ENCODE measurements around a stretch of chr15.

DNA sequence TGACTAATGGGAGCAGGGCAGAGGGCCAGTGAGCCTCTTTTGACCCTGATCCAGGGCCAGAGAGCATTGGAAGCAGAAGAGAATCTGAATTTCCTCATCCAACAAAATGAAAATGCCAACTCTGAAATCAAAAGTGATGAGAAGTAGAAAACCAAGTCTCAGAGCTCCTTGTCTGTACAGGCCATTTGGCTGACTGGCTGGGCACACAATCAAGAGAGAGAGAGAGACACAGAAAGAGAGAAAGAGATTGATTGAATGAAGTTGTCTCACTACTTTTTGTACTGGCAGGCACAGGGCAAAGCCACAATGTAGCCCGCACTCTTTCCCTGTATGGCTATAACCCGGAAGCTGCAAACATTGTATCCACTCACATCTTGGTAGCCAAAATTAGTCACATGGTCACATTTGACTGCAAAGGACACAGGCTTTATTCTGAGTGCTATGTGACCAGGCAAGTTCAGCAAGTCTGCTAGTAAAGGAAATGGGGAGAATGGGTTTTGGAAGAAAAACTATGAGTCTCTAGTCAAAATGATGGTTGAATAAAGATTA, 31.5 kb upstream of the GLCE start:
- PRO-cap, result no peak

DNA sequence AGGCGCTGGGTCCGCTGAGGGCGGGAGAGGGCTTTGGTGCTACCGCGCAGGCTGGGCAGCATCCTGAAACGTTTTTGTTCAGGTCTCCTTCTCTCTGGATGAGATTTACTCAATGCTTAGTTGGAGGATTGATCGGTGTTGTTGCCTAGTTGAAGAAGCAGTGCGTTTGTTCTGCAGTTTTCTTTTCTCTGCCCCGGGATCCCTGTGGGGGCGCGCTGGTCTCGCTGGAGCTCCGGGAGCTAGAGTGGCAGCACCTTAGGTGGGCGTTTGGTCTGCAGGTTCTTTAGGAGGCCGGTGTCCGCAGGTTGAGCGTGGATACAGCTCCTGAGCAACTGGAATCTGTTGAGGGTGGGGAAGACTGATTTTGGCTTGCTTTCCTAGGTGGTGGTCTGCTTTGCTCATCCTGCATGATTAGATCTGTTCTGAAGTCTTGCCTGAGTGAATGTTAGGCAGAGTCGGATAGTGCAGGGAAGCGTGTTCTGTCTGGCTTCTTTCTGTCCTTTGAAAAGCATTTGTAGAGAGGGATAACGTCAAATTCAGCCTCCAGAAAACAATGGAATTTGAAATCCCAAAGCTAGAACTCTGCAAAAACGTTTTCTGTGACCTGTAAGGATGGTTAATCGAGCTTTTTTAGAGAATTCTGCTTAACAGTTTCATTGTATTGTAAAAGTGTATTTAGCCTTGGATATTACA, 1.3 kb downstream of the GLCE start:
- PRO-cap, result no peak

DNA sequence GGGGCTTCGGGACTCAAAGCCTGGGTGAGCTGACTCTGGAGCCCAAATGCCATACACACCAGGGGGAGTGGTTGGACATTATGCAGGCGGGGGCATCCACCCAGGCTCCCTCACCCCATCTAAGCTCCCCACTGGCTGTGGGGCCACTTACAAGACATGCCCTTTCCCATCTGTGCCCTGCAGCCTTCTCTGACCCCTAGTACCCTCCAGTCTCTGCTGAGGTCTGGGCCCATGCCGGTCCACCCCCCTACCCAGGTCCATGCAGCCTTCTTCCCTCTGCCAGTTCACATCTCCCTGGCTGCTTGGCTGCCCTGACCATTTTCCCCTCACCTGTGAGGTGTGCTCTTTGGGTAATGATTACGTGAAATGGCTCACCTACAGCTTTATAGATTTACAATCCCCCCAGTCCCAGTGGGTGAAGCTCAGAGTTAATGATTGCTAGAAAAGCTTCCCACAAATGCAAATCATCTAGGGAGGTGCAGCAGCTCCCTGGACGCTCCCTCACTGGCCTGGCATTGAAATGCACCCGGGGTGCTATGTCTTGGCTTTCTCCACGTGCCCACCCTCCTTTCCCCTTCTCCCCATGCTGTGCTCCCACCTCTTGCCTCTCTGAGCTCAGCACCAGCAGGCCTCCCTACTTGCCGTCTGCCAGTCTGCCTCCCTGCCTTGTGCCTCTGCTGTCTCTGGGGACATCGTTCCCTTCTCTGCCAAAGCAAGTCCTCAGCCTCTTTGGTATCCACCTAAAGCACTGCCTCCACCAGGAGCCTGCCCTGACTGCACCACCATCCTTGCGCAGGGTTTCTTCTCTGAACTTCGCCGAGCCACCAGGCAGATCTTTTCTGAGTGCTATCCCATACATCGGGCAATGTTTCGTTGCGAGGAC, 18.7 kb downstream of the PAQR5 start:
- PRO-cap, result no peak

GRCh38 chr15:69536901-69537434, 84.3 kb downstream of the RPLP1 start:
- PRO-cap, result no peak

GRCh38 chr15:69574032-69574551, 121.5 kb downstream of the RPLP1 start:
- PRO-cap, result no peak

- PRO-cap, result no peak
Measured at GRCh38 chr15:70089666-70090161, 8.0 kb downstream of the TLE3 start.

DNA sequence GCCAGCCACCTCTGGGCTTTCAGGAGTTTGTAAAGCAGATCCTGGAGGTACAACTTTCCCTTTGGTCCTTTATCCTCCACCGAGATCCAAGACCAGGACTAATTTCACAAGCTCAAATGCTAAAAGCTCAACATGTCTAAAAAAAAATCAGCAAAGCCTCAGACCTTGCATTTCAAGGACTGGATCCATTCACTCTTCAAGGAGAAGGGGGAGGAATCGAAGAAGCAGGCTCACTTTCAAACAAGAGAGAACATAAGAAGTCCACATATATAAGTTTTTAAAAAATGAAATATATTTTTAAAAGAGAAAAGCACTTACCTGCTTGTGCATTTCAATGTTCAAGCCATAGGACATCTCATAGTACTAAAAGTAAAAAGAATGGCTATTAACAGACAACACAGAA, 3.5 kb downstream of the TLE3 start:
- PRO-cap, result no peak

DNA sequence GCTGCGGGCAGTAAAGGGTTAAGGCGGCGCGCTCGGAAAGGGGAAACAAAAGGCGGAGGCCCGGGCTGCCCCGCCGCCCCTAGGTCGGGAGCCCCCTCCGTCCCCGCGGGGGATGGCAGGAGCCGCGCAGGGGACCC, 1.9 kb downstream of the TLE3 start:
- PRO-cap, result bidirectional peak, plus-strand start outside the sequence, minus-strand start at position 34 of the sequence

DNA sequence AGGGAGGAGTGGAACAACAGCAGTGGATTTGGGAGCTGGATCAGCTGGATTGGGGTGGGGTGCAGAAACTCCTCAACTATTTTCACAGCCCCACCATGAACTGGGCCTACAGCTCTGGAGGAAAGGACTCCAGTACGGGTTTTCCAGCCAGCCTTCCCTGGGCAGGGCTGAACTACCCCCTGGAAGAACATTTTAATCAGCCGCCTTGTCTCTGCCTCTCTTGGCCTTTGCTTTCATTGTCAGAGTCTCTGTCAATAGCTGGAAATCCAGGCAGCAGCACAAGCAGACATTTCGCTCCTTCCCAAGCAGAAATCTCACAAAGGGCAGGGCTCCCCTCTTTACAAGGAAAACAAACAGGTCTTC, 13.6 kb upstream of the TLE3 start:
- PRO-cap, result unidirectional peak, plus-strand start at position 254 of the sequence

GRCh38 chr15:70121578-70122158, 24.0 kb upstream of the TLE3 start:
- PRO-cap, result no peak

- PRO-cap, result no peak
Measured at GRCh38 chr15:70267844-70268329, 170.2 kb upstream of the TLE3 start.

DNA sequence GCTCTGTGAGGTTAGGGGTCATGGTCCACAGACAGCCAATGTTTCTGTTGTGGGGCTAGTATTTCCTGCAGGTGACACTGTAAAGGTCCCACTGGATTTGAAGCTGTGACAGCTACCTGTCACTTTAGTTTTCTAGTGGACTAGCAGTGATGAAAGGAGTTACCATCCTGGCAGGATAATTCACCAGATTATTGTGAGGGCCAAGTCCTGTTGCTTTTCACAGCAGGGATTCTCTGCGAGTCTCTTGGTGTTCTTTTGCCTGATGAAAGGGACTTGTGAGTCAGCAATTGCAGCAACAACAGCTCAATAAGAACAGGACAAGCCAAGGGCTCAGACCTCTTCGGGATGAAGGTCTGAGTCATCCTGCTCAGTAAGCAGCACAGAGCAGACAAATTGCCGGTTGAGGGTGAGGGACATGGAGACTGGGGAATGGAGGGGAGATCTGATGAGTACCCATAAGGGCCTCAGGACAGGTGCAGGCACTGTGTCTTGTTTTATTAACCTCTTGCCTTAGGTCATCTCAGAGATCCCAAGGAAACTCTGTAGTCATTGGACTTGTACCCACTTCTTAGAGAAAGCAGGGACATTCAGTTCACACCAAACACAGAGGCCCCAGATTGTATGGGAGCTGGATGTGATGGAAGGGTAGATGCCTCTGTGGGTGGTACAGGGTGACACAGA, 173.7 kb upstream of the TLE3 start:
- PRO-cap, result no peak

GRCh38 chr15:70474328-70474649, 289.1 kb downstream of the UACA start:
- PRO-cap, result no peak

DNA sequence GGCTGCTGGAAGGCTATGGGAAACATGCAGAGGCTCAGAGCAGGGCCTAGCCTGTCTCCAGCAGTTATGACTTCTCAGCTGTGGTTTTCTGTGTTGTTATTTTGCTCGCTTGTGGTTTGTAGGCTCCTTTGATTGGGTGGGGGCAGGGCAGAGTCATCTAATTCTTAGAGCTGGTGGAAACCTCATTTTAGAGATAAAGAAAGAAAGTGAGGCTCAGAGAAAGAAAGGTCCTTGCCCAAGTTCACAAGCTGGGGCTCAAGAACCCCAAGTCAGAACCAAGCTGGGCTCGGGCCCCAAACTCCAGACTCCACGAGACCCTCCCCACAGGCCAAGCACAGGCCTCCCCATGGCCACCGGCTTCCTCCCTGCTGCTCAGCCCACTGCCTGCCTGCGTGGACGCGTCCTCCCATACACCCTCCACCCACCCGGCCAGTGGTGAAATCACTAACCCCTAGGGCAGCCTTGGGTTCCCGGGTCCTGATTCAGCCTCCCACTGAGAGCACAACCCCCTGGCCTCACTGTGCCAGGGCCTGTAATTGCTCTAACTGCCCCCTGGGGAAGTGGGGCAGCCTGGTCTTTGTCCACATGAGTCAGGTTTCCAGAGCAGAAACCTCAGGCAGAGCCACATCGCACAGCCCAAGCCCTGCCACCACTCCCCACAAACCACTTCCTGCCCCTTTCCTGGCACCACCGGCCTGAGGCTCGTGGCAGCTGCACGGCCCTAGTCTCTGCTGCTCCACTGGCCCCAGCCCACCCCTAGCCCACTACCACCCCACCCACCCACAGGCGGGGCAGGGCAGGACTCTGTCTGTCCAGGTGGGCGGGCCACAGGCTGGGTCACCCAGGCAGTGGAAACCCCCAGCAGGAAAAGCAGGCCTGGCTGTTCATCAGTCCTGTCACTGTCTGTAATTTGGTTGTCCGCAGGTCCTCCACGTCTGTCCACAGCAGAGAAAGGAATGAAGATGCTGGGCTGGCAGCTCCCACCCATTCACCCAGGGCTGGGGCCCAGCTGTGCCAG, 270.7 kb downstream of the UACA start:
- PRO-cap, result no peak

DNA sequence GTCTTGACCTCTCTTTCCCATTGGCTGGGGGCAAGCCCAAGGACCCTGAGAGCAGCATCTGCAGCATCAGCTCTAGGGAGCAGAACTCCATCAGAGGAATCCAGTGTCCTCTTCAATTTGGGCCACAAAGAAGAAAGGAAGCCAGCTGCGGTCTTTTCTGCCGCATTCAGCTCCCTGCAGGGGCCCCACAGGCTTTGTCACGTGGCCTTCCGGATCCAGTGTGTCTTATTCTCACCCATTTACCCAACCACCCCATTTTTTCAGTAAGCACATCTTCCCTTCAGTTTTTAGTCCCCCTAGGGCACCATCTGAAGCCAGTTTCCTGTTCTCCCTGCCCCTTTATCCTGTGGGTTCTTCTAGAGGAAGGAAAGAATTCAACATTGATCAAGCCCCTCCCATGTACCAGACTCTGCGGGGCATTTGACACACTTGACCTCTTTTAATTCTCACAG, 227.7 kb downstream of the UACA start:
- PRO-cap, result unidirectional peak, minus-strand start at position 168 of the sequence

GRCh38 chr15:70712058-70712871, 51.1 kb downstream of the UACA start:
- PRO-cap, result no peak

- PRO-cap, result no peak
Measured at GRCh38 chr15:70794885-70795127, 31.4 kb upstream of the UACA start.

DNA sequence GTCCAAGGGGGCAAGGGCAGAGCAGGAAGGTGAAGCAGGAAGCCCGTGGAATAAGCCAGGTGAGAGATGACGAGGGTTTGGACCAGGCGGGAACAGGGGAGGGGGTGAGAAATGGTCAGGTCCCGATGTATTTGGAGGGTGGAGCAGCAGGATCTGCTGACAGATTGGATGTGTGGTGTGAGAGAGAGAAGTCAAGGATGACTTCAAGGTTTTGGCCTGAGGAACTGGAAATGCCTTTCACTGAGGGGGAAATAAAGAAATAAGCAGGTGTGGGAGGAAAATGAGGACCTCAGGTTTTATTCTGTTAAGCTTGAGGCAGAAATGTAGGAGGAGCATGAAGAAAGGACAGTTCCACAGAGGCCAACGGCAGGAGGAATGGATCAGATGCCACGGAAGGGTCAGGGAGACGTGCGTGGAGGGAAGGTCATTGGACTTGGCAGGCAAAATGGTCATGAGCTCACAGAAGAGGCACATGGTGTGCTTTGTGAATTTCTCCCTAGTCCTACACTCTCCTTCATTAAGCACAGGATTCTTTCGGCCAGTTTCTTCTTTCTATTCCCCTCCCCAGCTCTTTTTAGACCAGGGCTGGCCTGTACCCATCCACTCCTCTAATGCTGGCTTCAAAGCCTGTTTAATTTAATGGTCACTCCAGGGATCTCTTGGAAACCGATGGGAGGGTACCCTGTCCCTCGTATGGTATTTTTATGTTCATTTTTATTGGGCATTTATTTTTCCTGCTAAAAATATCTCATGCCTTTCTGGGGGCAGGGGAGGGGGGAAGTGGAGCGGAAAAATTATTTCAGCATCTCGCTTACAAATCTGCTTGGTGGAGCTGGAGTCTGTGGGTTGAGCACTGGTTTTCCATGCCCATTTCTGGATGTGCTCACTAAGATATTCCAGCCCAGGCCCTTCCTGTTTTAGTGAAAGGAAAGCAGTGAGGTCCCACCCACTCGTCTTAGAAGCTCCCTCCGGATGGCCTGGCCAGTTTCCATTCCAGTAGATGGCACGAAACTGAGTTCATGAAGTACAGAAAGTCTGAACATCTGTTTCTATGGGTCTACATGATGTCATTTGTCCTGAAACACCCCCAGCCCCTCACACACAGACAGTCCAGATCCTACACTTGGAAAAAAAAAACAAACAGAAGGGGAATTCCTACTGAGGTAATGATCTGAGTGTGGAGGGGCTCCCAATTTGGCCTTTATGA, 32.3 kb upstream of the THSD4 start:
- PRO-cap, result no peak

DNA sequence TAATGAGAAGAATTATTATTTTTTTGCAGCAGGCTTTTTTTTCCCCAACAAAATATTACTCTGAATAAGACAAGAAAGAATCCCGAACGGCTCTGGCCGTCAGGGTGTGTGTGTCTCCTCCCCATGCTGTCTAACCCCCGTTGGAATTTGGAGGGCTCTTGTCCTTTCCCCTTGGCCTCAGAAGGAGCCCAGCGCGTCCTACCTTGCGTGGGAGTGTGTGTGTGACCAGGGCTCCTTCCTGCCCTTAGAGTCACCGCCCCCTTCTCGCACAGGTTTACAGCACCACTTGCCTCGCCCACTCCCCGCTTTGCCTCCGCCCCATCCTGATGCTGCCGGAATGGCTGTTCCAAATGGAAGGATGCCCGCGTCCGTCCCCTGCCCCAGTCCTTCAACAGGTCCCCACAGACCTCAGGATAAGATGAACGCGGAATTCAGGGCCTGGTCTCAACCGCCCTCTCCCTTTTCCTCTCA, 514 bp upstream of the THSD4 start:
- PRO-cap, result no peak

GRCh38 chr15:71128174-71128559, 12.9 kb downstream of the THSD4 start:
- PRO-cap, result no peak

Measured in duodenum (tissue), 1 donor.